Kidney epithelial cell (primary cell): Measurements from ENCODE around the genes COL1A1 and CACNA1G.

GRCh38 chr17:50200634-50201717 is at the start of gene COL1A1:
Gene COL1A1 (minus strand): TSS chr17:50201631.
- RAMPAGE, long total RNA = no peak
- RRBS = 4% methylated on average over 22 of the region's 83 CpGs

DNA sequence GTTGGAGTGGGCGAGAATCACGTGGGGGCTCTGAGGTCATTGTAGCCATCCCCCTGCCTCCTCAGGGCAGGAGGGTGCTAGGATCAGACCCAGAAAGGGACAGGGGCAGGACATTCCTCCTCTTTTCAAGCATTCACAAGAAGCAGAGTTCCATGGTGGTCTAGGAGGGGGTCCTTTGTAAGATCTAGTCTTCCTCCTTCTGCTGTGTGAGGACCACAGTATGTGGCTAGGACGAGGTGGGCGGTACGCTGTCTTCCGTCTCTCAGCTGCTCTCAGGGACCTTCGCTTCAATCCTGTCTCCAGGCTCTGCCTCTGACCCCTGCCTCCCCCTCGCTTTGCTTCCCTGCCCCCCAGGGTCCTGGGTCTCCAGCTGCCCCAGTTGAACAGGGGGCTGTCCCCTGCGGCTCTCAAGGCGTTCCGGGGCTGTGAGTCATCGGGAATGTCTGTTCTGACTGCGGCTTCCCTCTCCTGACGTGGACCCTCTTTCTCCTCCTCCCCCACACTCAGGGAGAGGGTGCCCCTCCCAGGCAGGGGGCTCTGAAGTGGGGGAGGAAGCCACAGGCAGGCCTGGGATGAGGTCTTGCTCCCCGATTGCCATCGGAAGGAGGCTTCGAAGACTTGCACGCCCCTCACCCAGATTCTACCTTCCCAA is 8.8 kb upstream of the COL1A1 start:
- RAMPAGE, long total RNA = no peak
- RRBS = no CpG with 5 or more reads among the region's 18 CpGs

DNA sequence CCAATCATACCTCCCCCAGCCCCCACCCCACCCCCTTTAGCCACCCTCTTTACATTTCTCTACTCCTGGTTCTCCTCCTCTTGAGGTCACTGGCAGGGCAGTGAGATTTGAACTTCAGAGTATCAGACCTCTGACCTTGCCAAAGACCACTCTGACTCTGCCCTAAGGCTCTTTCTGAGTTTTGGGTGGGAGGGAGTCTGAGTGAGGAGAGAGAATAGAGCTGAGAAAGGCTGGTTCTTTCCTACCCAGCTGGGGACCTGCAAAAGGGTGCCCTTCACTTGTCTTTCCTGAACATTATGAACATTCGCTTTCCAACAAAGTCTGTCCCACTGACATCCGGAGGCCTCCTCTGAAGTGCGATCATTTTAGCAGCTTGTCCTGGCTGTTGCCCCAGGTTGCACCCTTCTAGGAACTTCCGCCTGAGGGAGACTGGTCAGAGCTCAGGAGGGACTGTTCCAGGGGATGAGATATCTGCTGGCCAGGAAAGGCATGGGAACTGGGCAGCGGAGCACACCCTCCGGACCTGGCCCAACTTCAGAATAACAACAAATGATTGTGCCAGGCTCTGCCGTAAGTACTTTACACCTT is 10.2 kb upstream of the COL1A1 start:
- RAMPAGE, long total RNA = no peak
- RRBS = no CpG with 5 or more reads among the region's 7 CpGs

GRCh38 chr17:50270356-50270972 is 3.8 kb upstream of the TMEM92 start:
- RAMPAGE, long total RNA = no peak
- RRBS = 60% methylated on average over 1 of the region's 17 CpGs

DNA sequence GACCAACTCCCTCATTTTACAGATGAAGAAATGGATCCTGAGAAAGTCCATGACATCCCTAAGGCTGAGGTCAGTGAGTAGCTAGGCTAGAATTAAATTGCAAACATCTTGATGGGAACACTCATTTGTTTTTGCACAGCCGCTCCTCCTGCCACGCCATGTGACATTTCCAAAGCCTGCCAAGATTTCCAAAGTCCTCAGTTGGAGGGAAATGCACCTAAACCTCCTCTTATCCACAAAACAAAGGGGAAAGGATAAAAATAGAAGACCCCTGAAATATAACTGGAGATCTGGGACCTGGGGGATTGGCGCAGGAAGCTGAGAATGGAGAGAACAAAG is 15.0 kb downstream of the TMEM92 start:
- RAMPAGE, long total RNA = no peak
- RRBS = no CpG with 5 or more reads among the region's 3 CpGs

GRCh38 chr17:50345552-50345991 is 354 bp upstream of the XYLT2 start:
- RAMPAGE, long total RNA = no peak
- RRBS = under 1% methylated on average over 14 of the region's 37 CpGs

DNA sequence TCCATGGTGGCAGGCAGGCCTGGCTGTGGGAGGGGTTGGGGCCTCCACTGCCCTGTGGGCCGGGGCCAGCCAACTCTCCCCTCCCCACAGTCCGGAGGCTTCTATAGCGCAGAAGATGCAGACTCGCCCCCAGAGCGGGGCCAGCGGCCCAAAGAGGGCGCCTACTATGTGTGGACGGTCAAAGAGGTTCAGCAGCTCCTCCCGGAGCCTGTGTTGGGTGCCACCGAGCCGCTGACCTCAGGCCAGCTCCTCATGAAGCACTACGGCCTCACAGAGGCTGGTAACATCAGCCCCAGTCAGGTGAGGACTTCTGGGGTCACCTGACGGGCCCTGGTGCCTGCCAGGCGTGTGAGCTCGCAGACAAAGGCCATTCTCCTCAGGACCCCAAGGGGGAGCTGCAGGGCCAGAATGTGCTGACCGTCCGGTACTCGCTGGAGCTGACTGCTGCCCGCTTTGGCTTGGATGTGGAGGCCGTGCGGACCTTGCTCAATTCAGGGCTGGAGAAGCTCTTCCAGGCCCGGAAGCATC is 3.7 kb downstream of the SPATA20 start:
- RAMPAGE, long total RNA = no peak
- RRBS = 38% methylated on average over 5 of the region's 22 CpGs

- RAMPAGE, long total RNA = no peak
- RRBS = 1% methylated on average over 43 of the region's 114 CpGs
Measured at GRCh38 chr17:50560249-50561366, at the start of gene CACNA1G. Gene CACNA1G (plus strand): TSS chr17:50560715.

DNA sequence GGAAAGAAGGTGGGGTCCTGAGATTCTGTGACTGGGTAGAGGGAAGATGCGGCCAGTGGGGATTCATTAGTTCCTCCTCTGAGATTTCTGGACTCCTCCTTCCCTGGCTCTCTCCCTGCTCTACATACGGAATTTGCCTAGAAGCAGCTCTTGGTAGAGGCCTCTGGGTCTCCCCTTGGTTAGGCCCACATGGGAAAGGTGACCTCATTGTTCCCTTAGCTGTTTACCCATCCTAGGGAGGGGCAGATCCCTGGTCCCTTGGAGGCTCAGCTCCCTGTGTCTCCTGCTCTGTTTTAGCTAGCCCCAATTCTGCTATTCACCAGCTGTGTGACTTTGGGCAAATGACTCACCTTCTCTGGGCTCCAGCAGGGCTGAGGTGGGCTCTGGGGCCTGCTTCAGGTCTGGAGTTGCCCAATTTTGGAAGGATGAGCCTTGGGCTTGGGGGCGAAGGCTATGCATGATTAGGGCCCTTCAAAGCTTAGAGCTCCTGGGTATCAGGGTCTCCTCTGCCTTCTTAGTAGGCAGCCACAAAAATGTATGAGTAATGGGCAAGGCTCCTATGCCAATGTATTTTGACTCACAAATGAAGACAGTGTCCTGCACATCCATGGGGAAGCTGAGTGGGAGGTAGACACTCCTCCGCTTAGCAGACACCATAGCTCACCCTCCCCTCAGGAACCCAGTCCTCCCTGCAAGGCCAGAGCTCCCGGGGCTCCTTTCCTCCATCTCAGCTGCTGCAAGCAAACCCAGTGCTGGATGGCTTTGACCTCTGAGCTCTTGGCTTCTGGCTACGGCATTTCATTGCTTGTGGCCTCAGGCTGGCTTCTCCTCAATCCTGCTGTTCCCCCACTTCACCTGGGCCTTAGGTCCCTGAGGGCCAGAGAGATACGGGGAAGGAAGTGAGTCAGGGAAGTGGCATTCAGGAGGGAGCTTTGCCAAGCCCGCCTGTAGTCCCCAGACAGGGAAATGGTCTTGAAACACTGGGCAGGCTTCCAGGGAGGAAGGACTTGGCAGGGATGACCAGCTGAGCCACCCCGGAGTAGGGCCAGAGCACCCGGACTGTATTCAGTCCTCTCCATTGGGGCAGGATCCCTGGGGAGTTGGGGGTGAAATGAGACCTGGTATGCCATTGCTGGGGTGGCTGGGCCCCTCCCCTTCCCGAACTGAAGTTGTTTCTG is 4.2 kb downstream of the ABCC3 start:
- RAMPAGE, long total RNA = no peak
- RRBS = no CpG with 5 or more reads among the region's 11 CpGs

GRCh38 chr17:50675632-50676226 is 32.0 kb downstream of the ANKRD40 start:
- RAMPAGE, long total RNA = no peak
- RRBS = no CpG with 5 or more reads among the region's 10 CpGs

DNA sequence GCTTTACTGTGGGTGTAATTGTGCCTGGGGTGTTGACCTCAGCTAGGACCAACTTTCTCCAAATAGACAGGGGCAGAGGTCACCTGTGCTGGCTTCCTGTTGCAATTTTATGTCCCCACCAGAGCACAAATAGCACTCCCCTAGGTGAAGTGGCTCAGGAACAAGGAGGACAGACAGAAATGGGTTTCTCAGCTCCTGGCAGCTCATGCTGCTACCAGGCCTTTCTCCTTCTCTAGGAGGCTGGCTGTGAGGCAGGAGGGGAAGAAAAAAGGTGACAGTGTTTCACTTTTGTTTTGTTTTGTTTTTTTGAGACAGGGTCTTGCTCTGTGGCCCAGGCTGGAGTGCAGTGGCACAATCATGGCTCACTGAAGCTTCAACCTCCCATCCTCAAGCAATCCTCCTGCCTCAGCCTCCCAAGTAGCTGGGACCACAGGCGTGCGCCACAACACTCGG is 32.6 kb upstream of the WFIKKN2 start:
- RAMPAGE, long total RNA = no peak
- RRBS = no CpG with 5 or more reads among the region's 3 CpGs

DNA sequence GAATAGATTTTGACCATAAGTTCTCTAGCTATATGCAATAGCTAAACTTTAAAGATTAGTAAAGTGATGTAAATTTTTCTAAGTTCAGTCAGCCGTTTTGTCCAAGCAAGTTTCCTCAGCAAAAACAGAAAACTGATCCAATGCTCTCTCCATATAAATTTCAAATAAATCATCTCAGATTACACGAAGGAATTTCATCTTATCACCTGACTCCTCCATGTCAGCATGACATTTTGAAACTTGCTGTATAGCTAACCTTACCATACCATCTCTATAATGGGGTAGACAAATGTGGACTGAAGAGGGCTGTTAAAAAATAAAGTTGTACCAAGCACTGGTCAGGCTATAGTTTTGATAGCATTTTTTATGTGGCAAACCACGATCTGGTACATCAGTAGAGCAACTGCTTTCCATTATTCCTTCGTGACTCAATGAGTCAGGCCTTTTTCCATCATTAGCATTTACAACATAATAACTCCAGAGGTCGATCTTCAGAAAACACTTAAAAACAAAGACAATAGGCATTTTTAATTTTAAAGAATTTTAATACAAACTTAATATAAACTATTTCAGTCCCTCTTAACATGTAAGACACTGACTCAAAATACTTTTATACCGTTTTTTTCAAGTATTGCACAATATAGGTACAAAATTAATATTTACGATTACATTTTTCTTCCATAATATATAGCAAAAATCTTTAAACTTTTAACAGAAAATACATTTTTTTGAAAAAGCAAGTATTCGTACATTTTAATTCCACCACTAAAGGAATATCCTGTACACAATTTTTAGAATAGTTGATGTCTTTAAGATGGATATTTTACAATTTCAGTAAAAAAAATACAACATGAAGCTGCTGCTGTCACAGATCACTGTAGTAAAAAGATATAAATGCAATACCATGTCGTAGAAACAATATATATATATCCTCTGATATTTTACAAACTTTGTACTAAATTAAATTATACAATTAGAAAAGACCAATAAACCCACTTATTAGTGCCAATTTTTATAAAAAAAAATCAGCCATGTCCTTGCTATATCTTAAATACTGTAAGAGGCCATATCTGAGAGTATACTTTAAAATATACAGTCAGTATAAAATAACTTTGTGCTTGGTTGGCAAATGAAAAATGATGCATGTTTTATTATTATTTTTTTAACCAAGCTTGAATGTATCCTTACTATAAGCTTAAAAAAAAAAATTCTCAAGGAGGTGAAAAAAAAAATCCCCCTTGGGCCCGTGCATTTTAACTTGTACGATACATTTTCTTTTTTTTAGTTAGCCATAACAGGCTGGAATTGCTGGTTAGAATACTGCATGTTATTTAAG is 4.0 kb downstream of the TOB1 start:
- RAMPAGE, long total RNA = no peak
- RRBS = no CpG with 5 or more reads among the region's 11 CpGs

GRCh38 chr17:50863047-50864241 is 2.7 kb downstream of the TOB1 start:
- RAMPAGE, long total RNA = no peak
- RRBS = no CpG with 5 or more reads among the region's 15 CpGs

DNA sequence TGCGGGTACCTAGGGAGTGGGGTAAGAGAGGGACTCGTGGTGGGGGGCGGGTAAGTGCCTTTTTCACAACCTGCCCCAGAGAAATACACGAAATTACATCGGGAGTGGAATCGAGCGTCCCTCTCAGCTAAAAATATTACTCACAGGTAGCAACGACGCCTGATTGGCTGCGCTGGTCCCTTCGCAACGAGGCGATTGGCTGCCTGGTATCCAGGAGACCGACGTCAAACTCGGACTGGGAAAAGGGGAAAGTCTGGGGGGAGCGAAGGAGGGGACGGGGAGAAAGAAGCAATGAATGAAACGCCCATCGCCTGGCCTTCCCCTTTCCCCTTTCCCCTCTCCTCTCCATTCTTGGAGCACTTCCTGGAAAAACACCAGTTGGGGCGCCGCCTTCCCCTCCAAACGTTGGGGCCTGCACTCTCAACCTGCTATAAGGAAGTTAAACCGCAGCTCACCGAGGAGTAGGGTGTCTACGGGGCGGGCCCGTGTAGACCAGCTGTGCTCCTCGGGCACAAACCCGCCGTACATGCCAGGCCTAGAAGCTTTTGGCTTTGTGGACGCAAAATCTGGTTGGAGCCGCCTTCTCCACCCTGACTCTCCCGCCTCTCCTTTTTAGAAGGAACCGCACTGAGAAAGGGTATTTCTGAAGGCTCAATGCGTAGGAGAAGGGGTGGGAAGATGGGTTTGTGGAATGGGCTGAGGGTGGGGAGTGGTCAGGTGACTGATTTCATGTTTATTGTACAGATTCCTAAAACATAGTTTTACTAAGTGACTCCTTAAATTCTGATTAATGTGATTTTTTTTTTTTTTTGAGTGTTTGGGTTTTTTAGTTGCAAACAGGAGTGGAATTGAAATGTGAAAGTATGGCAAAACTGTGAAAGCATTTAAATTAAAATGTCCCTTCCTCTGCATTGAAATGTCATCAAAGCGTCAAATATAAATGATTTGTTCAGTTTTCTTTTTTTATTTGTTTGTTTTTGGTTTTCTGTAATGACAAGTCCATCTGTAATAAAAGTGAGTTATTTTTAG is 1.5 kb upstream of the TOB1 start:
- RAMPAGE, long total RNA = no peak
- RRBS = no CpG with 5 or more reads among the region's 37 CpGs

- RAMPAGE, long total RNA = no peak
- RRBS = no CpG with 5 or more reads among the region's 5 CpGs
Measured at GRCh38 chr17:50898872-50899372, 32.8 kb upstream of the TOB1 start.

DNA sequence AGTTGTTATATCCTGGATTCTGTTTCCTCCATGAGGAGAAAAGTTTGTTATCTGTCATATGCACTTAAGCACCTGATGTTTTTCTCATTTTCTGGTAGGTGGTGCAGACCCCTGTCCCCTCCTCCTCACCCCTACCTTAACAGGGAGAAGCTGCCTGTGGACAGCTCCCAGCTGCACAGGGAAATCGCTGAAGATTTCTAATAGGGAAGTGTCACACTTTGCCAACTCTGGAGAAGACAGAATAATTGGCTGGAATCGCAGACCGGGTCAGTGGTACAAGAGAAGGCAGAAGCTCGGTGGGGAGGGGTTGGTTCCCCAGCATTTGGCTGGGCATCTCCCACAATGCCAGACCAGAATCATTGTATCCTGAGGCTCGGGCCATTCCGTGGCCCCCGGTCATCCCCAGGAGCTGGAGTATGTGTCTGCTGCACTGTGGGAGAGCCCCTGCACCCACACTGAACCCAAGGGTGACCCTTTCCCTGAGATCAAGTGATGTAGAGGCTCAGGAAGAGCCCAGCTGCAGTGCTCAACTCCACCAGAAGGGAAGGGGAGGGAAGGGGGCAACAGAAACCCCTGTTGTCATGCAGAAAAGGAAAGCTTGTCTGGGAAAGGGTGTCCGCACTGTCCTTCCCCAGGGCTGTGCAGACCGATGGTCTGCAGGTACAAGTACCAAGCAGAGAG is 45.5 kb upstream of the TOB1 start:
- RAMPAGE, long total RNA = no peak
- RRBS = no CpG with 5 or more reads among the region's 9 CpGs

DNA sequence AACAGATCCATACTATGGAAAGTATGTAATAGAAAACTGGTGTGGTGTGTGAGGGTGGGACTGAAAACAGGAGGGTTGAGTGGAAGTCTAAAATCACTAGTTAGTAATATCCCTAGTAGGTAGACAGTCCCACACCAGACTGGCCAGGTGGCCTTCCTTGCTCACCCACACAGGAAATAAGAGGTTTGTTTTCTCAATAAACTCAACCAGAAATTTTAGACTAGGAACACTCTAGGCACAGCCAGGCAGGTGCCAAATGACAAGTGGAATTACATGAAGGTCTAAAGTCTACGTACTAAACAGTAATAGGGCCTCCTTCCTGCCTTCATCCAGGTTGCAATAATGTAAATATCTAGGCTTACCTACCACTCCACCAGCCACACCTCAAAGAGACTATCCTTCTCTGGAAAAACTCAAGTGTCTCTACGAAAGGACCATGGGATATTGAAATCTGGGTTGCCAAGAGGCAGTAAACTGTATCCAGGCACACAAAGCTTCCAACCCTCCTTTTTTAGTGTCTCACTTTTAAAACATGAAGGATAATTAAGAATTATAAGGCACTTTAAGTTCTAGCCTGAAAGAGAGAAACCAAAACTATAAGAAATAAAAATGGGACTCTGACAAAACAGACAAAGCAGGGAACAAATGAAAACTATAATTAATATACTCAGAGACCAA is 26.8 kb downstream of the SPAG9 start:
- RAMPAGE, long total RNA = no peak
- RRBS = no CpG with 5 or more reads among the region's 2 CpGs

- RAMPAGE, long total RNA = no peak
- RRBS = no CpG with 5 or more reads among the region's 4 CpGs
Measured at GRCh38 chr17:51122287-51122477, 1.5 kb upstream of the SPAG9 start.

DNA sequence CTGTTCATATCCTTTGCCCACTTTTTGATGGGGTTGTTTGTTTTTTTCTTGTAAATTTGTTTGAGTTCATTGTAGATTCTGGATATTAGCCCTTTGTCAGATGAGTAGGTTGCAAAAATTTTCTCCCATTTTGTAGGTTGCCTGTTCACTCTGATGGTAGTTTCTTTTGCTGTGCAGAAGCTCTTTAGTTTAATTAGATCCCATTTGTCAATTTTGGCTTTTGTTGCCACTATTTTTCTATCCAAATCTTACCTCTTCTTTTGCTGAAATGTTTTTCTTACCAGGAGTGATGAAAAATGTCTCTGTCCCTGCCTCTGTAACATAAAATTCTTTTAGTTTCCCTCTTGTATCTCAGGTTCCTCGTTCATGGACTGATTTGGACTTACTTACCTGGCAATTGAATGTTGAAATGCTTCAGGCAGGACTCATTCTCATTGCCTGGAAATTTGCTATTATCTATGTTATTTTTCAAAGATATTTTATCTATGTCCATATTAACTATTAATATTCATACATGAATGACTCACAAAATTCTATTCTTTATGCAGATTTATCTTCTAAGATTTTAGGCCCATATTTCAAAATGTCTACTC is 321.7 kb upstream of the KIF2B start:
- RAMPAGE, long total RNA = no peak
- RRBS = no CpG with 5 or more reads among the region's 1 CpG

GRCh38 chr17:55283171-55284038 is 18.6 kb downstream of the HLF start:
- RAMPAGE, long total RNA = no peak
- RRBS = no CpG with 5 or more reads among the region's 11 CpGs